Tongue (tissue), 2 donors: ENCODE data around the genes AAMDC and THRSP.

GRCh38 chr11:77174920-77175539, 47.0 kb downstream of the MYO7A start:
- RAMPAGE, long total RNA: start-site peak on the plus strand at chr11:77175220-77175401, 7 and 8 reads in 2 replicates

GRCh38 chr11:77470299-77471056, 3.4 kb downstream of the PAK1 start:
- RAMPAGE, long total RNA: no peak

DNA sequence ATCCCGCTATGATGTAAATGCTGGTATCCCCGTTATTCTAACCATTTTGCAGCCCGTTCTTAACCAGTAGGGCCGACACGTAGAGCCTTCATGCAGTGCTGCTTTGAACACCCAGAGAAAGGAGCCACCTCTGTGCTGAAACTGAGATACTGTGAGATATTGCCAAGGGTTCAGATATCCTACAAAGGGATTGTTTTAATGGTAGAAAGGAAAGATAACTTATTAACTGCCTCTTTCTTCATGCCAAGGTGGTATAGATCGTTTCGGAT, 883 bp downstream of the AQP11 start:
- RAMPAGE, long total RNA: no peak

GRCh38 chr11:77740658-77741112, 79.8 kb downstream of the RSF1 start:
- RAMPAGE, long total RNA: no peak

DNA sequence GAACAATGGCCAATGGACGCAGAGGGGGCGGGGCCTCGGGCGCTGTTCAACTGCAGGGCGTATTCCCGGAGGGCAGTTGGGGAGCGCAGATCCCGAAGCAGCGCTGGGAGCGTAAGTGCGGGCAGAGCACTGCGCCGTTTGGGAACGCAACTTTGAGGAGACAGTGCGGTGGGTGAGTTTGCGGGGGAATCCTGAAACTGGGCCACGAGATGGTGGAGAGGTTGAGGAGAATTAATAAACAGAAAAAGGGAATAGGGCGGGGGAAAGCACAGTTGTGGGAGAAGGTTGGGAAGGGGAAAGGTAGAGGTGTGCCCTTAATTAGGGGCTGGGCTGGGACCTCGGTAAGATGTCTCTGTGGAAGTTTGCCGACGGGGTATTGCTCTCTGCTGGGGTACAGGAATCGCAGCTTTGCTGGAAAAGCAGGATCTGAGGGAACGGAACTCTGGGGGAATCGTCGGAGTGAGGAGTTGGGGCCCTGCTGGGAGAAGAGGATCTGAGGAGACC, at the start of gene AAMDC:
Gene AAMDC, plus strand, starts transcription at position 75 of the 504 bp plus-strand sequence.
- RAMPAGE, long total RNA: no peak

DNA sequence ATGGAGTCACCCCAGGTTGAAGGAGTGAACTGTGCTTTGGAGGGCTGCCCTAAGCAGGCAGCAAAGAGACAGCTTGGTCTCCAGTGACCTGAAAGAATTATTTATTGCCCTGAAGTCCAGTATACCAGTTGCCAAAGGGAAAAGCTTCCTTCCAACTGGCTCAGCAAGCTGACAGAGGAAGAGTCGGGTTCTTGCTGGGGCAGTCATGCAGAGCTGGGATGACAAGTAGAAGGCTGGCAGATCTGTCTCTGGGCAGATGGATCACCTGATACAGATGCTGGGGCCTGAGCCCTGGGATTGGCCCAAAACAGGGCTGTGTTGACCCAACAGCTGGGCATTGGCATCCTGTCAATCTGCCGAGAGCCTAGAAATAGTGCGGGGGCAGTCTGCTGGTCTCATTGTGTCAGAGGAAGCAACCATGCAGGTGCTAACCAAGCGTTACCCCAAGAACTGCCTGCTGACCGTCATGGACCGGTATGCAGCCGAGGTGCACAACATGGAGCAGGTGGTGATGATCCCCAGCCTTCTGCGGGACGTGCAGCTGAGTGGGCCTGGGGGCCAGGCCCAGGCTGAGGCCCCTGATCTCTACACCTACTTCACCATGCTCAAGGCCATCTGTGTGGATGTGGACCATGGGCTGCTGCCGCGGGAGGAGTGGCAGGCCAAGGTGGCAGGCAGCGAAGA, at the start of gene THRSP:
Gene THRSP, plus strand, starts transcription at position 398 of the 684 bp plus-strand sequence.
- RAMPAGE, long total RNA: no peak

DNA sequence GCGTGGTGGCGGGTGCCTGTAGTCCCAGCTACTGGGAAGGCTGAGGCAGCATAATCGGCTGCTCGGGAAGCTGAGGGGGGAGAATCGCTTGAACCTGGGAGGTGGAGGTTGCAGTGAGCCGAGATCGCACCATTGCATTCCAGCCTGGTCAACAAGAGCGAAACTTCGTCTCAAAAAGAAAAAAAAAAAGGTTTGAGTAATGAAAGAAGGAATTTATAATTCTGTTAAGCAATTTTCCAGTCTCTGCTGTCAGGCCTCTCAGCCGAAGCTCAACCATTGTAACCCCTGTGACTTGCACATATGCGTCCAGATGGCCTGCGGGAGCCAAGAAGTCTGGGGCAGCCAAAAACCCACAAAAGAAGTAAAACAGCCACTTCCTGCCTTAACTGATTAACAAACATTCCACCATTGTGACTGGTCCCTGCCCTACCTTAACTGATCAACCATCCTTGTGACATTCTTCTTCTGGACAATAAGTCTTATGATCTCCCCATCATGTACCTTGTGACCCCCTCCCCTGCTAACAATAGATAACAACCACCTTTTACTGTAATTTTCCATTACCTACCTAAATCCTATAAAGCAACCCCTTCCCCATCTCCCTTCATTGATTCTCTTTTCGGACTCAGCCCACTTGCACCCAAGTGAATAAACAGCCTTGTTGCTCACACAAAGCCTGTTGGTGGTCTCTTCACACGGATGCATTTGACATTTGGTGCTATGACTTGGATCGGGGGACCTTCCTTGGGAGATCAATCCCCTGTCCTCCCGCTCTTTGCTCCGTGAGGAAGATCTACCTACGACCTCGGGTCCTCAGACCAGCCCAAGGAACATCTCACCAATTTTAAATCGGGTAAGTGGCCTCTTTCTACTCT, 1.2 kb upstream of the NDUFC2 start:
- RAMPAGE, long total RNA: no peak

GRCh38 chr11:78090504-78090856, 10.8 kb upstream of the NDUFC2 start:
- RAMPAGE, long total RNA: no peak

DNA sequence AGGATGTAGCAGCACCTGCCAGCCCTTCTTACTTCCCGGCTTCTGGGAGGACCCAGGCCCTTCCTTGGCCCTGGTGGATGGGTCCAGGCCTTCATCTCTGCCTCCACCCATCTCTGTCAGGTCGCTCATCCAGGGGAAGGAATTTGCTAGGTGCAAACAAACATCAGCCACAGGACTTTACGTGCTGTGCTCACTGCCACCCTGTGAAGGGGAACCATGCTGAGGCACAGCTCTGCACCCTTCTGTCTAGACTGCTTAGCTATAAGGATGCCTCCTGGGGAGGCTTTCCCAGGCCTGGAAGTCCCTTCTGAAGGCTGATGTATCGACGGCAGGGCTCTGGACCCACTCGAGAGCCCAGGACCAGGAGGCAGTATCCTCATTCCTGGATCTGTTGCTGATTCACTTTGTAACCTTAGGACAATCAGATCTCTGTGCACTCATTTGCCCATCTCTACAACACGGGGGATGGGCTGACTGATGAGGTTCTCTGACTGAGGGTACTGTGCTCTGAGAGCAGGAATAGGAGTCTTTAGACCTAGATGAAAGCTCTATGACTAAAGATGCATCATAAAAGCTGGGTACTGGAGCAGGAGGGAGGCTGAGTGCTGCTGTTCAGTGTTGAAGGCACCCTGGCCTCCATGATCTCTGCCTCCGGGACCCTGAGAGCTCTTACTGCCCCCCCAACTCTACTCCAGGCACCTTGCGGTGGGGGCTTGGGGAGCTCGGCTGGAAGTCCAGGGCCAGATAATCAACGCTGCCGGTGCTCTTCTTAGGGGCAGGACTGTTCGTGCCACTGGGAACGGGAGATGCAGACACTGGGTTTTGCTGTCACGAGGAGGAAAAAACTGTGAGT, 31.1 kb downstream of the USP35 start:
- RAMPAGE, long total RNA: no peak

GRCh38 chr11:78310532-78310863, 107.1 kb downstream of the GAB2 start:
- RAMPAGE, long total RNA: no peak

DNA sequence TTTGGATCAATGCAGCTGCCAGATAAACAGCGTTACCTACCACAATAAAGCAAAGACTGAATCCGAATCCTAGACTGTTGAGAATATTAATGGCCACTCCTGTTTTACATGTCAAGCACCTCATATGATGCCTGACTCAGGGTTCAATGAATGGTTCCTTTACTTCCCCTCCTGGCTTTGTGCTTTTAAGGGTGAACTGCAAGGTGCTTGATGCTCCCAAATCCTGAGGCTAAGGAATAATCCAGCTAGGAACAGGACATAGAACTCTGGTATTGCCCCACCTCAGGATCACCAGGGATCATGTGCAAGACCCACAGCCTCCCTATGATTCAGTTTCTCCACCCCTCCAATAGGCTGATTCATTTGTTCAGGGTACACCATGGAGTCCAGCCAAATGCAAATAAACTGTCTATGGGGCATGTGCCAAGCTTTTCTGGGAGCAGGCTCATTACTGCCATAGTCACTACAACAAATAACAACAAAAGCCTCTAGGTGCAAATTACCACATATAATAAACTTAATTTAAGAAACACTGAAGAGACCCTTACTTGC, 104.3 kb downstream of the GAB2 start:
- RAMPAGE, long total RNA: no peak

DNA sequence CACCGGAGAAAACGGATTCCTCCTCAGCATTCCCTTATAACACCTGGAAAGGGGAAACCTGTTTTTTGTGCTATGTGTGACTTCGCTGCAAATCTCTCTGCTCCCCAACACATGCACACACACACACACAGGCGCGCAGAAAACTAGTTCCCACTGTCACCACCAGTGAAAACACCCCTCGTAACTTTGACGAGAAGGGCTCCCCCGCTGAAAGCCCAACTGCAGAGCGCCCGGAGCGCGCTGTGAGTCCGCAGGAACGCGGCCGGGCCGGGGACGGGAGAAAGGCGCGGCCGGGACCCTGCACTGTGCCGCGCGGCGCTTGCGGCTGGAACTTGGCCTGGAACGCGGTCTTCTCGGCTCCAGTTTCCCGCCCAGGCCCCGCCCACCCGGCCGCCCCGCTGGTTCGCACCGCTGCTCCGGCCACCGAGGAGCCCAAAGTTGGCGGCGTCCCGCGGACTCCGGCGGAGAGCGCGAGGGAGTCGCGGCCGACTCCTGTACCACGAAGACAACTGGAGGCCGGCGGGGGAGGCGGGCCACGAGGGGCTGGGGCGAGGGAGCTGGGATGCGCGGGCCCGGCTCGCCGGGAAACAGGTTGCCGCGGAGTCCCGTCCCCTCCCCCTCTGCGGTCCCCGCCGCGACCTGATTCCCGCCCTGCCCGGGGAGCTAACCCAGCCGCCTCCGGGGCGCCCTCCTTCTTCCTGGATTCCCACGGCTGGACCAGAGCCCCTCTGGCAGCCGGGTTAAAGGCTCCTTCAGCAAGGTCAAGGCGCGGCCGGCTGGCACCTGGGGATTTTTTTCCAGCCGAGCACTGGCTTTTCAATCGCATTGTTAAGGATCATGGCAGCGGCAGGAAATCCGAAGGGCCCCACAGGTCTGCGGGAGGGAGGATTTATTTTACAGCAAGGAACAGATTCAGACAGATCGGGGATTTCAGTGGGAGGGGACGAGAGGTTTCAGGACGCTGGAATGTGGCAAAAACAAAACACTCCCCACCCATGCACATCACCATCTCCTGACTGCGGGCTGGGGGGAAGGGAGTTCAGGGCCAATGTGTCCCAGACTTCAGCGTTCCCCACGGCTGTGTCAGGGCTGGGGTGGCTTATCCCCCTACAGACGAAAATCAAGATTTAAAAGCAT, 3.3 kb downstream of the TENM4 start:
- RAMPAGE, long total RNA: no peak

DNA sequence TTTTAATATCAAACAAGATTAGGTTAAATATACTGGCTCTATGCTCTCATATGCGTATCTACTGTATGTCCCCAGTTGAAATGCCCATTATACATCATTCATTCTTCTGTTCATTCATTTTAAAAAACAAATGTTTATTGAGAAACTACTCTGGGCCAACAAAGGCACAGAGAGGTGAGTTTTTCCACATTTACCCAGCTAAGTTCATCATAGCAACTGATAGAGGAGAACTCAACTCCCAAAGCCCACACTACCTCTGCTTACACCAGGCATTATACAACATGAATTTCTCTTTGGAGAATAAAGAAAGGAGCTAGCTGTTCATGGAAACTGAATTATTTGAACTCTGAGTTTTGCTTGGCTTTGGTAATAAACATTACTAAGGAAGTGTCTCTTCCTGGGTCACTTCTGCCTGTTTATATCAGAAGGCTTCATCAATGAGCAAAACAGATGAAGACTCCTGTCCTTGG, 214.9 kb upstream of the TENM4 start:
- RAMPAGE, long total RNA: no peak

DNA sequence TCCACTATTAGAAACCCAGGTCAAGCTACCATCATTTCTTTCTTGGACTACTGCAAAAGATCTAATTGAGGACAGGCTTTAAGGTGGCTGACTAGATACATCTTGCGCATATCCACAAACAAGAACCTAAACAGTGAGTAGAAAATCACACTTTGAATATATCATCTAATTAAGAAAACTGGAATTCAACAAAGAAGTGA, 1040.5 kb downstream of the FAM181B start:
- RAMPAGE, long total RNA: no peak

GRCh38 chr11:81709802-81710039, 1023.9 kb downstream of the FAM181B start:
- RAMPAGE, long total RNA: no peak

DNA sequence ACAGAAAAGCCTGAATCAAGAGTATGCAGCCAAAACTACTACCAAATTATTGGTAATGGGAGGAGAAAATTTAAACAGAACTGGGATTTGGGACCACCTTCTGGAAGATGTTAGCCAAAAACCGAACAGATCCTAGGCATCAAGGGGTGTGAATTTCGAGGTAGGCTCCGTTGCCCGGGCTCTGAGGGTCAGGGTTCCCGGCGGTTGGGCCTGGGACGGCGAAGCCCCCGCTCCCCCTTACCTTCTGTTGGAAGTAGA, 307 bp downstream of the PRCP start:
- RAMPAGE, long total RNA: no peak

DNA sequence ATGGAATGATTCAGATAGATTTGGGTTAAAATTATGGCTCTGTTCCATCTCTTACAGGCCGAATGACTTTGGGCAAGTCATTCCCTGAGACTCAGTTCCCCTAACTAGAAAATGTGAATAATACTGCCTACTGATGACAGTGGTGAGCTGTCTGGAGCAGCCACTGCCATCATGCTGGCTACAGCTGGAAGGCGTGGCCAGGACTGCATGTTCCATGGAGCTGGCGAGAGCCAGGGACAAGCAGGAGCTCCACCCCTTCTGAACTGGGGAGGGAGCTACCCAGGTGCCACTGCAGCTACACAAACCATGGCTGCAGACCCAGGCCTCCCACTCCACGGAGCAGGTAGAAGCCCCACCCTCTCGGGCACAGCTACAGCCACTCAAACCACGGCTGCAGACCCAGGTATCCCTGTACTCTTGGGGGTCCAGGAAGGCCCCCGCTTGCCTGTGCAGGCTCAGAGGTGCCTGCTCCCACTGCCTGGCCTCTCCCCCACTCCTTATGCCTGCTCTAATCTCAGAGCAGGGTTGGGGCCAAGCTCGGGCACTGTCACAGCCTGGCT, 51.8 kb downstream of the RAB30 start:
- RAMPAGE, long total RNA: no peak

- RAMPAGE, long total RNA: no peak
Measured at GRCh38 chr11:83070725-83070933, 1.1 kb downstream of the RAB30 start.

DNA sequence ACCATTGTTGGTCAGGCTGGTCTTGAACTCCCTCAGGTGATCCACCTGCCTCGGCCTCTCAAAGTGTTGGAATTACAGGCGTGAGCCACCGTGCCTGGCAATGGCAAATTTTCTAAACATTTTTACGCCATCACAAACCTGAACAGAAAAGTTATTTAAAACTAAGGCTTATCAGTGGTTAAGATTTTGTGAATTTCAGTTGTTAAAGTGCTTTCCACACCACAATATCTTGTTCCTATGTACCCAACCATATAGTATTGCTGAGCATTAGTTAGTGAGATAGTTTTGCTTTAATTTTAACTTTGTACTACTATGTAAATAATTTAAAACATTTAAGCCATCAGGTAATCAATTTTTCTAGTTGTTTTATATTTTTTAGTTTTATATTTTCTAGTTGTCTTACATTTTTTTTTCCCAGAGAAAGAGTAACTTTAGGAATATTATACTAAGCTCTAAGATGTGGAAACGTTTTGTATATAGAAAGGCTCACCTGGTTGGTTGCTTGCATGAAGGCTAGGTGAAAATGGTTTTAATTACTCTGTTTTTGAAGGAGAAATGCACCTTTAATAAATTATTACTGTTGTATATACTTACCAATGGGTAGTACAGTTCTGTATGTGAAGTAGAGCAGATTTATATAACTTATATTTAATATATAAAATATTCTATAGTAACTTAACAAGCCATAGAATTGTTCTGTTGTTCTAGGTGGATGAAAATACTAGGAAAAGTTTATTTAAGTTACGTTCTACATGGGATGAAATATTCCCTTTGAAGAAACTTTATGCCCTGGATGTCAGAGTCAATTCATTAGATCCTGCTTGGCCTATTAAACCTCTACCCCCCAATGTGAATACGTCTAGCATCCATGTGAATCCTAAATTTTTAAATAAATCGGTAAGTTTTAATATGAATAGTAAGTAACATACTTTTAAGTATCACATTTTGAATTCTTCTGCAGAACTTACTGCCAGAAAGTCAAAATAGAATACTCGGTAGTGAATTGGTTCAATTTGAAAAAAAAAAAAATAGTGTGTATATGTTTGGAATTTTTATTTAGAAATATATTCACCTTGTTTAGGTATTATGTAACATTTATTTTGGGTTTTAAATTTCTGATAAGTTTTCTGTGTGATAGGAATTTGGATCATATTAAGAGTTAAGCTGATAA, 6.4 kb downstream of the PCF11 start:
- RAMPAGE, long total RNA: no peak

DNA sequence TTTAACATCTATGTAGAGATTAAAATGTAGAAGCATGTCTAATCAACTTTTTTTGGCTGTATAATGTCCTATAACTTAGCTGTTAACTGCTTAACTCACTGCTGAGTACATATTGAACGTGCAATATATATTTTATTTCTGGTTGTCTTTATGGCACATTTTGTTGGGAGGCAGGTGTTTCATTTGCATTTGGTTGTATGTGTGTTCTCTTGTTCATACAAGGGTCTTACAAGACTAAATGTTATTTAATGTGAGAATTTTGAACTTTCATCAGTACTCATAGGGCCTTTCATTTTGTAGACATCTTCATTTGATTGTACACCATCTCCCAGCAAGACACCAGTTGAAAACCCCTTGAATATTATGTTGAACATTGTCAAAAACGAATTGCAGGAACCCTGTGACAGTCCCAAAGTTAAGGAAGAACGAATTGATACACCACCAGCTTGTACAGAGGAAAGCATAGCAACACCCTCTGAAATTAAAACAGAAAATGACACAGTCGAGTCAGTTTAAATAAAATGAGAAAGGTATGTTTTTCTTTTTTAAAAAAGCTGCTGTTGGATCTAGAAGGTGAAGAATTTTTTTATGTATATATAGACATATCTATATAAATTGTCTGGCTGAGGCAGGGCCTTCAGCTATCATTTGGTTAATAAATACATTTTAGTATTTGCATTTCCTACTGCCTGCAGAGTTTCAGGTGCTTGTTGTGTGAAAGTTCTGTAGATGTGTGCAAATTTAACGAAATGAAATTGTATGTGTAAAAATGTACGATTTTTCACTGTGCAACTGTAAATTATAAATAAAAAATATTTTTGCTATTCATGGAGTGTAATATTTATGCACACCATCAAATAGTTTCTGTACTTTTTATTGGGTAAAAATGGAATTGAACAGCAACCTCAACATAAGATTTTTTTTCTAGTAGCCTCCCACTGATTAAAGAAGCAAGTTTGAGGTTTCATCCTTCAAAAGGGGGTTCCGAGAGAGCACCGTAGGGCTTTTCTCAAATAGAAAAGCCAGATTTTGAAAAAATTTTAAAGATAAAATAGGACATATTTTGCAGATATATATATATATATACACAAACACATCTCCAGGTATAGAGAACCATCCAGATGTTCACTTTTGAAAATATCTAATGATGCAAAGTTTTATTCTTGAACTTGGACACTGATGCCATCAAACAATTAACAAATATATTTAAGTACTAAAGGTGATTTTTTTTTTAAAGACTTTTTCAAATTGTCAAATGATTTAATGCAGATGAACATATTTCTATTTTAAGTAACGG, 8.7 kb upstream of the ANKRD42 start:
- RAMPAGE, long total RNA: no peak